Mesenchymal stem cell of Wharton's jelly (primary cell): ENCODE results near the gene MS4A4A.

DNA sequence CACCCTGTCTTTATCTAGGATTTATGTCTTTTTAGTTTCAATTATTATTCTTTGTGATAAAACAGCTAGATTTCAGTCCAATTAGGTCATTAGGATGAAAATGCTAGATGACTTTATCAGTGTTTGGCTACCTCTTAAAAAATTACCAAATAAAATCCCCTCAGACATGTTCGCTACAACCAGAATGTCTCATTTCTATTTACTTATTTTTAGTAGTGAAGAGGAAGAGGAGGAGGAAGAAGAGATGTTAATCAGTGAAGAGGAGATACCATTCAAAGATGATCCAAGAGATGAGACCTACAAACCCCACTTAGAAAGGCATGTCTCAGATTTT, 11.8 kb upstream of the CNTF start:
- CAGE, long polyA plus RNA = no peak

DNA sequence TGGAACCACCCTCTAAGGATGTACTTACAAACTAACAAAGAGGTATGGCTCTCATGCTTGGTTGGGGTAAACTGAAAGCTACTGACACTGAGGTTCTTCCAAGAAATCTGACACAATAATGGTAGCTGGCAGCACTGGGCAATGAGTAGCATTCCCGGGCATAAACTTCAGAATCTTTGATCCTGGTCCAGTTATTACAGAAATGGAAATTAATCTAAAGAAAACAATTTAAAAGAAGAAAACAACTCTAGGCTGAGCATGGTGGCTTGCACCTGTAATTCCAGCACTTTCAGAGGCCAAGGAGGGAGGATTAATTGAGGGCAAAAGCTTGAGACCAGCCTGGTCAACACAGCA, 1.8 kb downstream of the GLYAT start:
- CAGE, long polyA plus RNA = no peak

DNA sequence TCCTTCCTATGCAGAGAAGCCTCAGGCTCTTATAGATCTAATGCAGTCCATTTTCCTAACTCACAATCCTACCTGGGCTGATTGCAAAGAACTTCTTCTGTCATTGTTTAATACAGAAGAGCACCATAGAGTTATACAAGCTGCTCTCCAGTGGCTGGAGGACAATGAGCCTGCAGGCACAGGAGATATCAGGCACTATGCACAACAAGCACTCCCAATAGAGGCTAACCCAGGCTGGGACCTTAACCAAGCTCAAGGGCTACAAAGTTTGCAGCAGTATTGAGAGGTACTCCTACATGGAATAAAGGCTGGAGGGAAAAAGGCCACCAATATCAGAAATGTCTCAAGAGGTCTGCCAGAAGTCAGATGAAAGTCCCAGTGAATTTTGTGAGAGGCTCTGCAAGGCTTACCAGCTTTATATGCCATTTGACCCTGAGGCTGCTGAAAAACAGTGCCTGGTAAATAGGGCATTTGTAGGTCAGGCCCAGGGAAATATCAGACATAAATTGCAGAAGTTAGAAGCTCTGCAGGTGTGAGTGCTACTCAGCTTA, 40.2 kb upstream of the GLYAT start:
- CAGE, long polyA plus RNA = no peak

GRCh38 chr11:59058741-59059005, 27.4 kb upstream of the GLYATL1B start:
- CAGE, long polyA plus RNA = no peak

GRCh38 chr11:59097907-59098301, 9.1 kb upstream of the FAM111B start:
- CAGE, long polyA plus RNA = no peak

- CAGE, long polyA plus RNA = no peak
Measured at GRCh38 chr11:59102253-59102839, 4.7 kb upstream of the FAM111B start.

DNA sequence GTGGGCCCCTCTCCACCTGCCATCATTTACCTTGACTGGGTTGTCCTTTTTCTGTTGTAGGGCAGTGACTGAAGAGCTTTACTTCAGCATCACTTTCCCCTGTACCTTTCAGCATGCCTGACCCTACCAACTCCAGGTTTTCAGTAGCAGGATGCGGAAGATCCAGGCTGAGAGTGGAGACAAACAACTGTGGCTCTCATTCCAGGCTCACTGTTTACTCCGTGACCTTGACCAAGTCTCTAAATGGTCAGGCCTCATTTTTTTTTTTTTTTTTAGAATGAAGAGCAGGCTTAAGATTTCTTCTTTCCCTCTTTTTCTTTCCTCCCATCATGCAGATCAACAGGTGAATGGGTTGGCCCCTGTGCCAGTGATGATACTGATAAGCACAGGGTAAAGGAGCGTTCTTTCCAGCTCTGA, 3.7 kb downstream of the DTX4 start:
- CAGE, long polyA plus RNA = no peak

- CAGE, long polyA plus RNA = no peak
Measured at GRCh38 chr11:59208788-59209247, 3.9 kb downstream of the MPEG1 start.

DNA sequence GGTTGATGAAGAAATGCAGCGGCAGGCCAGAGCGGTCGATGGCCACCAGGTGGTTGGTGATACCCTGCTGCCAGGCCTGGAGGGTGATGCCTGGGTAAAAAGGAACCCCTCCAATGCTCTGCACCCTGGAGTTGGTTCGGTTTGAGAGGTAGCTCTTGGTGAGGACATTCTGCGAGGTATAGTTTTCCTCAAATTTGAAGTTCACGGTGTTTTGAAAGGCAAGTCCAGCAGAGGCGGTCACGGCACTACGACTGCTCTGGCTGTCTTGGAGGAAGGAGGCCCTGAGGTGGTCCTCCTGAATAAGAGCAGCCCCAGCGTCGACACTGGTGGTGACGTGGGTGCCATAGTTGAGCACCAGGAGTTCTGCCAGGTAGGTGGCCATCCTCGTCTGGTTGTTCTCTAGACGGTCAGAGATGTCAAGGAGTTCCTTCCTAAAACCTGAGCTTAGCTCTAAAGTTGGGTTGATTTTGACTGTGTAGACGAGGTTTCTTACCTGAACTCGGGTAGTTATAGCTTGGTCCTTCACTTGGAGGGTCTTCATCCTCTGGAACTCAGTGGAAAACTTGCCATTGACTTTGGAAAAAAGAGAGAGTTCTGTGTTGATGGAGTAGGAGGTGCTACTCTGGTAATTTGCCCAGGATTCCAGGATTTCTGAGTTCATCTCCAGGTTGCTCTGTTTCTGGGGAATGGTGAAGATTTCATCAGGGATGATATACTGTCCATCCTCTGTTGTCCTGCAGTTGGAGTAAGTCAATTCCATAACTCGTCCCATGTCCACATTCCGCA, 614 bp downstream of the MPEG1 start:
- CAGE, long polyA plus RNA = no peak

DNA sequence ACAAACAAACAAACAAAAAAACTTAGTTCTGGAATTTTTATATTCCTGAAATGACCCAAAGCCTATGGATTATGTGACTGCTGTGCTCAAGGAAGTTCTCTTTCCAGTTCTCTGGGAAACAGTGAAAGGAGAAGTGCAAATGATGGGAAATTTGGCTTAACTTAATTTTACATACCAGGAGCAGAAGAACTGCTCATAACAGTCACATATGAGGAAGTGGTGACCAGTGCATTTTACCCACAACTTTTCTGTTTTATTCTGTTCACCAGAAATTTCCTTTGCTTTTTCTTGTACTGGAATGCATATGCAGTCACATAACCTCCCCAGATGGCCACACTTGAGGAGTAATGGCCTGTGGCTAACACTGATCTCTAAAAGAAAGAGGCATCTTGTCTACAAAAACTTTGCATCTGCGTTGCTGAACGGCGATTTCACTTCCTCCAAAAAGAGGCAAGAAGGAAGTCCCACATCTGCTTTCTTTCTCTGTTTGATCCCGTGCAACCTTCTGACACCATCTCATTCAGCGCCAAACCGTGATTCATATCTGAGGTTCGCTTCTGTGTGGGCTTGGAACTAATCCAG, 3.9 kb upstream of the MPEG1 start:
- CAGE, long polyA plus RNA = no peak

DNA sequence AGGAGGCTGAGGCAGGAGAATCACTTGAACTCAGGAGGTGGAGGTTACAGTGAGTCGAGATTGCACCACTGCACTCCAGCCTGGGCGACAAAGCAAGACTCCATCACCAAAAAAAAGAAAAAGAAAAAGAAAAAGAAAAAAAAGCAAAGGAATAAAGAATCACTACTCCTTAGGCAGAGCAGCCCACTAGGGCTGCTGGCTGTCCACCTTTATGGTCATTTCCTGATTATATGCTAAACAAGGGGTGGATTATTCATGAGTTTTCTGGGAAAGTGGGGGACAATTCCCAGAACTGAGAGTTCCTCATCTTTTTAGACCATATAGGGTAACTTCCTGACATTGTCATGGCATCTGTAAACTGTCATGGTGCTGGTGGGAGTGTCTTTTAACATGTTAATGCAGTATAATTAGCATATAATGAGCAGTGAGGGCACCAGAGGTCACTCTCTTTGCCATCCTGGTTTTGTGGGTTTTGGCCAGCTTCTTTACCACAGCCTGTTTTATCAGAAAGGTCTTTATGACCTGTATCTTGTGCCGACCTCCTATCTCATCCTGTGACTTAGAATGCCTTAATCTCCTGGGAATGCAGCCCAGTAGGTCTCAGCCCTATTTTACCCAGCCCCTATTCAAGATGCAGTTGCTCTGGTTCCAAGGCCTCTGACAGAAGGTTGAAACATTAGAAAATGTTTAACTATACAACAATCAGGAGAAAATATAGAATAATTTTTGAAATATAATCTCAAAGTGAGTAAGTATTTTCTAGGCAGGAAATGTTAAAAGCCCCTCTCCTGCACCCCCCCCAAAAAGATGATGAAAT, 36.5 kb downstream of the OR4D9 start:
- CAGE, long polyA plus RNA = no peak

- CAGE, long polyA plus RNA = no peak
Measured at GRCh38 chr11:59550225-59550802, 39.0 kb downstream of the OR4D9 start.

GRCh38 chr11:59753877-59754693, 1.1 kb upstream of the STX3 start:
- CAGE, long polyA plus RNA = no peak

DNA sequence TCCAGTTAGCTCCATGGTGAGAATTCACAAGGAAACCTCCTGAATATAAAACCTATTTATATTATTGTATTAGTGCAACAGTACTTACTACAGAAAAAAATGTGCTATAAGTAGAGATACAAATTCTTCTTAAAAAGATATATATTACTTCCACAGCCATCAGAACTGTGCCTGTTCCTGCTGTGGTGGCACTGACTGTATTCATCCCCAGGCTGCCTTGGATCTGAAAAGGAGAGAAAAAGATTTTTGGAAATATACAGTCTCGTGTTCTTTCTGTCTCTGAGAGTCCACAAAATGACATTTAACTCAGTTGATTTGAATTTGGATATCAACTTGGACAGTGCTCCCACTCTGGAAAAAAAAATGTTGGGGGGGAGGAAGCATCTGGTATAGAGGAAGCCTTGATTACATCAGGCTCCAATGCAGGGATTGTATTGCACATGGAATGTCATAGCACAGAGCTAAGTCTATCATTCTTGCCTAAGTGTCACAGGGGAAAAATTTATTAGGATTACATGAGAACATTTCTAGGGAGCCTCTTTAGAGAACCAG, 23.2 kb downstream of the MS4A6A start:
- CAGE, long polyA plus RNA = no peak

- CAGE, long polyA plus RNA = no peak
Measured at GRCh38 chr11:60161165-60161536, 21.7 kb downstream of the MS4A6A start.

GRCh38 chr11:60263545-60263918, 16.9 kb upstream of the MS4A4A start:
- CAGE, long polyA plus RNA = no peak

DNA sequence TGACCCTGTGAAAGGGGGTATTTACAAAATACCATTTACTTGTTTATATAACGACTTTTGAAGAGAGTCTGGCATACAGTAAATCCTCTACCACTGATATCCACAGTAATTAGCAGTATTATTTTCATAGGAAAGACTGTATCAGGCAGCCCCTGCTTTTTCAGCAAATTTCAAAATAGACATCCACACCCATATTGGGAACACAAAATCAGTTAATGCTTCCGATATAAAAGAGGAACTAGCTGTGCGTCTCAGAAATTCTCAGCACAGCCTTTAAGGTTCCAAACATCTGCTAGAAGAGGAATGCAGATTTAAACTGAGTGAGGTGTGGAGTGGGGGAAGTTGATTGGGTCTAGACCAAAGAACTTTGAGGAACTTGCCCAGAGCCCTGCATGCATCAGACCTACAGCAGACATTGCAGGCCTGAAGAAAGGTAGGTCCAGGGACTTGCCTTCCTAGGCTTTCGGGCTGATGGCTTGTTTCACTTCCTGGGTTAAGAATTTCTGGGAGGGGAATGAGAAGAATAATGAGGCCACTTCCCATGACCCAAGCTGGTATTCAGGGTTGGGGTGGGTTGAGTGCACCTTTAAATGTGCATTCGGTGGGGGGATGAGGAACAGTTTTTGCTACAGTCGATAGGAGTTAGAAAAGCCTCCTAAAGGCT, at the start of gene MS4A4A:
TSS of gene MS4A4A (plus strand) at position 383 of the 664 bp plus-strand sequence.
- CAGE, long polyA plus RNA = no peak

GRCh38 chr11:60366951-60367477, 11.3 kb upstream of the MS4A7 start:
- CAGE, long polyA plus RNA = no peak

- CAGE, long polyA plus RNA = no peak
Measured at GRCh38 chr11:60476977-60477581, 15.5 kb upstream of the MS4A12 start.

- CAGE, long polyA plus RNA = no peak
Measured at GRCh38 chr11:60701088-60701676, 1.8 kb downstream of the MS4A8 start.